REH cell (cell line): ENCODE measurements around a stretch of chr7.

DNA sequence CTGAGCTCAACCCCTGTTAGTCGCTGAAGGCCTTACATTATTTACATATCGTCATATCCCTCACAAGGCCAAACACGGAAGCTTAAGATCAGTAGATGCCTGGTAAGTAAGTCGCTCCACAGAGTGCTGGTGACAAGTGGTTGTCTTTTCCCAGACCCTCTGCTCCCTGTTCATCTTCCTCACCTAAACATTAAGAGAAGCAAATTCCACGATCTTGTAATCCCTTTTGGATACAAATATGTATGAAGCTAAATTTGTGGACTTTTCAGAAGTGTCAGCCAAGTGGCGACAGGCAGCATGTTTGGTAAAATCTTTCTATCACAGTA lies 55.0 kb downstream of the RAPGEF5 start:
- PRO-cap: no peak

- PRO-cap: no peak
These were observed 775 bp upstream of the RAPGEF5 start for GRCh38 chr7:22357703-22358155.

GRCh38 chr7:22361357-22362458 lies 4.8 kb upstream of the RAPGEF5 start:
- PRO-cap: no peak

DNA sequence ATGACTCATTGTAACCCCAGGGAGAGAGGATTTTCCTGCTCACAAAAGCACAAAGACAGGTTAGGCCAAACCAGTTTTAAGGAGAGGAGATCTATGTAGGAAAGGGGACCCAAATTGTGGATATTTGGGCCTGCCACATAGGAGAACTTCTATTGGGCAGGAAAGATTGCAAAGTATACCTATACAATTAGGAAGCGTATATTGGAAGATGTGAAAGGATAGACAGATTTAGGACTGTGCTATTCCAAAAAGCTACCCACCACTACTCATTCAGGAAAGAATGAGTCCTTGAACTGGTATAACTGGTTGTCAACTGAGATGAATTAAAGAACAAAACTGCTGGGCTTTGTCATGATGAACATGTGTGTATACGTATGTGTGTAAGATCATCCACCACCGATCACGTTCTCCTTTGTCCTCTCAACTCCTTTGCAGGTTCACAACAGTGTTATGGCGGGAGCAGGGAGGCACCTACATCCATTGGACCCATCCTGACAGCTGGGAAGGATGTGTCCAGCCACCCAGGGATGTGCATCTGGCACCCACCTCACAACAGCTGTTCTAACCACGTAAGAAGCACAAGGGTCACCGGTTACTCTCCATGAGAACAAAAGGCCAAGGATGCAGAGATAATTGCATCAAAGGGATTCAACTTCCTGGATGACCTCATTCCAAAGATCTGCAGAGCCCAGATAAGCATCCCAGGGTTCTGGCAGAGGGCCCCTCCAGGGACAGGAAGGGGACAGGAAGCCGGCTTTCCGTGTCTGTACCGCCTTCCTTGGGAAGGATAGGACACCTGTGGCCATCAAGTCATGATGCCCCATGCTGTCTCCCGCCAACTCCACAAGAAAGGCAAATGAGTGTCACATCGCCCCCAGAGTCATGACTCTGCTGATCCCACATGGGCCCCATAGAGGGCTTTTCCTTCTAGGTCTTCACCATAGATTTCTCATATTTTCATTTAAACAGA lies 66.2 kb downstream of the STEAP1B start:
- PRO-cap: no peak

DNA sequence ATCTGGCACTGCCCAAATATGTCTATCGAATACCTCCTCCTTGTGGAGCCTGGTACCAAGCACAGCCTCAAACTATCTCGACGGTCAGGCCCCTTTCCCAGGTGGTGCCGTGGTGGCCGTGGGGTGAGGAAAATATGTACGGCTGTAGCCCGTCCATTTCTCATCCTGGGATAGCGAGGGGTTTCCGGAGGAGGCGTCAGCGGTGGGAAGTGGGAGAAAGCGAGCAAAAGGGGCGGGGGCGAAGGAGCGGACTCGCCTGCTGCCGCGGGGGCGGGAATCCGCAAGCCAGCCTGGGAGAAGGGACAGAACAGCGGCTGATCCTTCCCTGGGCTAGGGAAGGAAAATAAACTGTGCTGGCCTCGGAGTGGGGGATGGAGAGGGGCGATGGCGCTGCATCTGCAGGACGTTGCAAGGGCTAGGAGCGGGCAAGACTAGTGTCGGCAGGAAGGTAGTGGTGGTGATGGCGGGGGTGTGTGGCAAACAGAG lies 49.7 kb upstream of the STEAP1B start:
- PRO-cap: no peak

DNA sequence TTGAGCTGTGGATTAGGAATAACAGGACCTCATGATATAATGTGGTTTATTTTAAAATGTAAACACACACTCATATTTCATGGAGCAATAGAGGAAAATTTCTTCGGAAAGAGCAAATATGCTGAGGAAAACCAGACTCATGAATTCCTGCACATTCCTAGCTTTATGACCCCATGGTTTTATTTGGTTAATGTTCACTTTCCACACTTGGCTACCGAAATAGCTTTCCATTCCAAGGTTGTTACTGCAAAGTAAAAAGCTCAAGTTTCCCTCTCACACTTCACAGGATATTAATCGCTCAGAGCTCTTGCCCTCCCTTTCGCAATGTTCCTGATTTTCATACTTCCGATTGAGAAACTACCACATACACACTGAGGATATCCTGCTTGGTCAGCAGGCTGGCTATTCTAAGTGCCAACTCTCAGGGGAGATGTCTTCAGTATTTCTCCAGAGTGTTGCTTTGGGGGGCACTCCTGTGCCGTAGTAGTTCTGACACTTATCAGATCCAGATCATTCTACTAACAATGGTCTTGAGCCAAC lies 77.5 kb upstream of the STEAP1B start:
- PRO-cap: no peak

GRCh38 chr7:22600977-22601356 lies 101.0 kb upstream of the STEAP1B start:
- PRO-cap: no peak

- PRO-cap: unidirectional peak, minus-strand start at chr7:22723425
These were observed 3.8 kb upstream of the IL6 start for GRCh38 chr7:22723001-22723712.

GRCh38 chr7:22728112-22728340 lies 1.0 kb downstream of the IL6 start:
- PRO-cap: no peak

DNA sequence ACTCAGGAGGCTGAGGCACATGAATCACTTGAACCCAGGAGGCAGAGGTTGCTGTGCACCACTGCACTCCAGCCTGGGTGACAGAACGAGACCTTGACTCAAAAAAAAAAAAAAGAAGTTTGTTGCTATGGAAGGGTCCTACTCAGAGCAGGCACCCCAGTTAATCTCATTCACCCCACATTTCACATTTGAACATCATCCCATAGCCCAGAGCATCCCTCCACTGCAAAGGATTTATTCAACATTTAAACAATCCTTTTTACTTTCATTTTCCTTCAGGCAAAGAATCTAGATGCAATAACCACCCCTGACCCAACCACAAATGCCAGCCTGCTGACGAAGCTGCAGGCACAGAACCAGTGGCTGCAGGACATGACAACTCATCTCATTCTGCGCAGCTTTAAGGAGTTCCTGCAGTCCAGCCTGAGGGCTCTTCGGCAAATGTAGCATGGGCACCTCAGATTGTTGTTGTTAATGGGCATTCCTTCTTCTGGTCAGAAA lies 4.2 kb downstream of the IL6 start:
- PRO-cap: no peak

DNA sequence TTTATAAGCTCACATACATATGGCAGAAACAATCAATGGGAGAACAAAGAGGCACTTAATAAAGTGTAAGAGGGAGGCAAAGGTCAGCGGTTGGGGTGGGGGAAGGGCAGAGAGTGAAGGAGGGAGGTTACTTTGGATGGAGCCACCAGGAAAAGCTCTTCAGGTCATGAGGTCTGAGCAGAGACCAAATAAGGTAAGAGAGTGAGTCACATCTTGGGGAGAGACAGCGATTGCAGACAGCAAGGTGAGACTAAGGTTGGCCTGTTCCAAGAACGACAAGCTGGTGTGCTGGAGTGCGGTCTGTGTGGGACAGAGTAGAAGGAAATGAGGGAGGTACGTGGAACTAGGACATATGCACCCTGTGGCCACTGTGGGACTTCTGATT lies 74.3 kb upstream of the TOMM7 start:
- PRO-cap: no peak

- PRO-cap: no peak
These were observed 2.5 kb downstream of the HYCC1 start for GRCh38 chr7:23011275-23011899.

DNA sequence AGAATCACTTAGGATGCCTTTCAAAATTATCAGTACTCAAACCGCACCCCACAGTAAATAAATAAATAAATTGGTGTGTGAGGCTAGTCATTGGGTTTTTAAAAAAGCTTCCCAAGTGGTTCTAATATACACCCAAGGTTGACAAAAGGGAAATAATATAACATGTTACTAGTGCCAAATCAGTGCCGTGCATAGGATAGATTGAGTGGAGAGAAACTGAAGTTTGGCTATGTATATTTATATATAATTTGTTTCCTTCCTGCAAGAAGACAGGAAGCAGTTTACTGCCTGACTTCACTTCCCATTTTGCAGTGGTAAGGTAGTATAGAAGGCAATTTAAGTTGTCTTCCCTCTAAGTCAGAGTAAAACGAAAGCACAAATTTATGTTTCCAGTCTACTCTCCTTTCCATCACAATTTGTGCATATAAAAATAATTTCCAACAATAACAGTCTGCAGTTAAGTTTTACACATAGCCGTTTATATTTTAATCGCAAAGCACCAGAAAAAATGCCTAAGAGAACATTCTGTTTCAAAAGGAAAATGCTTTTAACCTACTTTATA lies 3.4 kb upstream of the HYCC1 start:
- PRO-cap: bidirectional peak, plus-strand start at position 305 of the sequence, minus-strand start at position 218 of the sequence

DNA sequence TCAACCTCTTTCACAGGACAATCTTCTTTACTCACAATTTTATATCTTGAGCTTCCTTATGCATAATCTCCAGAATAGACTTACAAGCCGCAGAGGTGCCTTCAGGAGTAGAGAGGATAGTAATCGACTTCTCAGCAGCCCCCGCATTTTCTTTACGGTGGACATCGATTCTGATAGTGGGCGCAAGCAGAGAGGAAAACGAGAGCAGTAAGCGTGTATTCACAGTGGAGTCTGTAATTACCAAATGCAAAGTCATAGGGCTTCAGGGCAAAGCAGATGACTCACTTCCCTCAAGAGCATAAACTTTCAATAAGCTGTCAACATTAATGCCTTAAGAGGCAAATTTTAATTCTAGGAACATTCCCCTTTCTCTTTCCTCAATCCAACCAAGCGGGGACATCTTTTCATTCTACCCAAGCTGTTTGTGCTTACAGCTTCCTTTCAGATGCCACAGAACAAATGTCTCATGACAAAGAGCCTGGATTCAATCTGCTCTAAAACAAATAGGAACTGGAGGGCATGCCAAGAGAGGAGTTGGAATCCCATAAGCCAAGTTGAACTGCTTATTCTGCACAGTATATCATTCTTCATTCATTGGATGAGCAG lies 48.5 kb downstream of the MALSU1 start:
- PRO-cap: no peak

- PRO-cap: unidirectional peak, plus-strand start at chr7:23469979
These were observed 492 bp downstream of the IGF2BP3 start for GRCh38 chr7:23469860-23470138.

- PRO-cap: no peak
These were observed 13.0 kb downstream of the STK31 start for GRCh38 chr7:23723041-23723393.

GRCh38 chr7:24480428-24480956 lies 92.8 kb upstream of the PALS2 start:
- PRO-cap: no peak

GRCh38 chr7:24572143-24572847 lies 957 bp upstream of the PALS2 start:
- PRO-cap: no peak

GRCh38 chr7:24740916-24741193 lies 16.4 kb downstream of the GSDME start:
- PRO-cap: no peak

DNA sequence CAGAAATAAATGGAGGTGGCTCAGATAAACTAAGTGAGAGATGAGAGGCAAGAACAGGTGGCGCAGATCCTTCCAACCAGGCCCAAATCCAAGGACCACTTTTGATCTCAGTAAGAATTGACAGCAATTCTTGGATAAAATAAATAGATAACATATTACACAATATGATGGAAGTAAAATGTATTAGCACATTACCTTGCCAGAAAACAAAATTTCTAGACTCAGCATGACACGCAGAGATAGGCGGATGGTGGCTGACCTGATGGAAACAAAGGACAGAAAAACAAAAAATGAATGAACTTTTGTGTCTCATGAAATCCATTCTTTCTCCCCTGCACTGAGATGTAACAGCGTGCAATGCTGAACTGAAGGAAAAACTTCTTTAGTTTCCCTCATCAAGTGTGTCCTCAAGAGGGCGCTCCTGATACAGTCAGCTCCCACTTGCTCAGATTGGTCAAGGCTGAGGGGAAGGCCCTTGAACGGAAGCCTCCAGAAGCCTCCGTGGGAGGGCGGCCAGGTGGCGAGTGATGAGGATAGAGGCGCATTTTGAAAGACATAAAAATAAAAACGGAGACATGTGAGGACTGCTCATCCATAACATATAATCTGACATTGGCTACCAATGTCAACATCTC lies 62.8 kb upstream of the GSDME start:
- PRO-cap: unidirectional peak, plus-strand start at position 492 of the sequence